Gastroesophageal sphincter (tissue), 4 donors: ENCODE data around the gene HNRNPLL.

DNA sequence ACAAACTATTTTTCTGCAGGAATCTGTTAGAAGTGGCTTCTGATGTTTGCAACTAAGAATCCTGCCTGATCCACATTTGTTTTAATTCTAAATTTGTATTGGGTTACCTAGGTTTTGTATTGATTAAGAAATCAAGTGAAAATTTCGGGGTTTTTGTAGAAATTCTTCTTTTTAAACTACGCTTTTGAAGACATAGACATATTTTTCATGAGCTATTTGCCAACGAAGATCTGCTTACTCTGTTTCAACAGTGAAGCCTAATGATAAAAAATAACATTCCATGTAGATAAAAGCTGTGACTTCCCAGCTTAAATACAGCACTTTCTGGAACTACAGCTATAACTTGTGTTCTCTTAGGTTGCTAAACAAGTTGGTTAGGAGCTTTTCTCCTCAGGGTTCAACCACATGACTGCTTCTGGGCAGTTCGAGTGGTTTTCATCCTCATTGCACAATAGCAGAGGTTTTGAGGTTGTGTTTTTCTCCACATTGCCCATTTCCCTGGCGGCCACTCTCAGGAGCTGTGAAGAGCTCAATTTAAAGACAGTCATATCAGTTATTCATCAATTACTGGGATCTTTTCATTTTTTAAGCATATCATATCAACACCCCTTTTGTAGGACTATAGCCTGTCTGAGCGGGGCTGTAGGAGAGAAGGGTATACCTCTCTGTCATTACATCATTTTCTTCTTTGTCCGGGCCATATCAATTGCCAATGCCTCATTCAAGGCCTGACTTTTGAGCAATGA, 102.1 kb upstream of the CYP1B1 start:
- PRO-cap = unidirectional peak, plus-strand start at position 493 of the sequence
- RAMPAGE, long total RNA, 4 experiments = no peak in any of the 4 experiments

- PRO-cap = bidirectional peak, plus-strand start at chr2:38508799, minus-strand start at chr2:38508480
- RAMPAGE, long total RNA, 4 experiments = no peak in any of the 4 experiments
These were observed 94.1 kb downstream of the HNRNPLL start for GRCh38 chr2:38508674-38508969.

GRCh38 chr2:38551570-38552499, 50.9 kb downstream of the HNRNPLL start:
- PRO-cap = no peak
- RAMPAGE, long total RNA, 4 experiments = no peak in any of the 4 experiments

DNA sequence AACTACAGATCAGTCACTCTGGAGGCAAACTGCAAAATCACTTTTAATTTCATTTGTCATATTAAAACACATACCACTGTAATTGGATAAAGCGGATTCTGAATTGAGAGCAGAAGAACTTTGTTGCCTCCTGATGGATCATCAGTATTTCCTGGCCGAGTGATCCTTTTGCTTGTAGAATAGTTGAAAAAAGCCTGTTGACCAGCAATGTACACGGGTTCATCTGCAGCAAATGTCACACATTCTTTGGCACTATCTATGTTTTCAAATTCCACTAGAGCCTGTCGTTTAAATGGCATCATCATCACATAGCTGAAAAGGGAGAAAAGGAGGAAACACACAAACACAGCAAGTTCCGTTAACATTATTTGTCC, 17.2 kb downstream of the HNRNPLL start:
- PRO-cap = bidirectional peak, plus-strand start at position 309 of the sequence, minus-strand start at position 164 of the sequence
- RAMPAGE, long total RNA, 4 experiments = no peak in any of the 4 experiments

GRCh38 chr2:38602530-38603121, at the start of gene HNRNPLL:
Gene HNRNPLL, minus strand, starts transcription at chr2:38602928.
- PRO-cap = bidirectional peak, plus-strand start at chr2:38603187, minus-strand start at chr2:38602922
- RAMPAGE, long total RNA, 4 experiments = start-site peak on the minus strand in 2 of 4 experiments, at chr2:38602897-38603064 at its widest, 80 to 156 reads per replicate

- PRO-cap = no peak
- RAMPAGE, long total RNA, 4 experiments = no peak in any of the 4 experiments
These were observed 943 bp upstream of the SRSF7 start for GRCh38 chr2:38752119-38752488.

DNA sequence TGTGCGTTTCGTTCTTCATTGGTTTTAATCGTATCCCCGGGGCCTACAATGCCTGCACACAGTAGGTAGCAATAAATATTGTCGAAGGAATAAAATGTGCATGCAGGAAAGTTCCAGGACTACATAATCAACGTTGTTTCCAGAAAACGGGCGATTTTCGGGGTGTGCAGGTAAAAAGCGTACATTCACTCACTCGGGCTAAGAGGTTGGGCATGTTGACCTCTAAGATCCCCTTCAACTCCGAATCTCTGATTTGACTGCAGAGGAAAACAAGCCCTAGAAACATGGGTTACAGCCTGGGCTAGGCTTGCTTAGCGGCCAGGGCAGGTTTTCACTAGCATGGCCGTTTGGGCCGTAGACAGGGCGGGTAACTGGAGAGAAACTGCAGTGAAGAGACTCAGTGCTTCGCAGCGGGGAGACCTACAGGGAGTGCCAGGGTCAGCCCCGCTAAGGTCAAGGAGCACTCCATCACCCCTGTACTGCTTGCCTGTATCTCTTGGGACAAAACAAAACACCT, 2.9 kb upstream of the SOS1 start:
- PRO-cap = no peak
- RAMPAGE, long total RNA, 4 experiments = no peak in any of the 4 experiments

- PRO-cap = no peak
- RAMPAGE, long total RNA, 4 experiments = no peak in any of the 4 experiments
These were observed 129.4 kb upstream of the SOS1 start for GRCh38 chr2:39250051-39250913.

GRCh38 chr2:39299630-39300031, 137.5 kb downstream of the MAP4K3 start:
- PRO-cap = no peak
- RAMPAGE, long total RNA, 4 experiments = no peak in any of the 4 experiments

DNA sequence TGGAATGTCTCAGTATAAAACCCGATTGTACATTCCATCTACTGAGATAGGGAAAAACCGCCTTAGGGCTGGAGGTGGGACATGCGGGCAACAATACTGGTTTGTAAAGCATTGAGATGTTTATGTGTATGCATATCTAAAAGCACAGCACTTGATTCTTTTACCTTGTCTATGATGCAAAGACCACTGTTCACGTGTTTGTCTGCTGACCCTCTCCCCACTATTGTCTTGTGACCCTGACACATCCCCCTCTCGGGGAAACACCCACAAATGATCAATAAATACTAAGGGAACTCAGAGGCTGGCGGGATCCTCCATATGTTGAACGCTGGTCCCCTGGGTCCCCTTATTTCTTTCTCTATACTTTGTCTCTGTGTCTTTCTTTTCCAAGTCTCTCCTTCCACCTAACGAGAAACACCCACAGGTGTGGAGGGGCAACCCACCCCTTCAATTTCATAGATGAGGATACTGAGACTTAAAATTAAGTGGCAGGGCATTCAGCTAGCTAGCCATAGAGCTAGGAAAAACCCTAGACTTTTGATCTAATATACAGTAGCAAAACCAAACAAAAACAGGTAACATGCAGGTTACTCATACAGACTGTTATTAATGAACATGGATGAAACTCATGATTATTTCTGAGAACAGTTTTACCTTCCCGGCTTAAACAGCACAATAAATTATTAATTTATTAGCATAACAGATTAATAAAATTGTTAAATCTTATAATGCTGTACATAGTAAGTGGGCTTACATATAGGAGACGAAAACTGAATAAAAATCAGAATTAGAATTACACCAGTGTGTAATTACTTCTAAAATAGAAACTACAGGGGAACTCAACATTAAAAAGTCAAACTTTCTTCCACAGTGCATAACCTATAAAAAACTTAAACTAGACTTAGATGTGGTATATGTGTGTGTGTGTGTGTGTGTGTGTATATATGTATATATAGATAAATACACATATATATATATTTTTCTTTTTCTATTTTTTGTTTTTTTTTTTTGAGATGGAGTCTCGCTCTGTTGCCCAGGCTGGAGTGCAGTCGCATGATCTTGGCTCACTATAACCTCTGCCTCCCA, 115.1 kb downstream of the MAP4K3 start:
- PRO-cap = no peak
- RAMPAGE, long total RNA, 4 experiments = start-site peak on the minus strand in 1 of 4 experiments, centred at position 177 of the sequence, 25 reads per replicate

- PRO-cap = no peak
- RAMPAGE, long total RNA, 4 experiments = start-site peak on the minus strand in 1 of 4 experiments, at chr2:39408908-39409518 at its widest, 18 reads per replicate
These were observed 28.1 kb downstream of the MAP4K3 start for GRCh38 chr2:39408835-39409487.

DNA sequence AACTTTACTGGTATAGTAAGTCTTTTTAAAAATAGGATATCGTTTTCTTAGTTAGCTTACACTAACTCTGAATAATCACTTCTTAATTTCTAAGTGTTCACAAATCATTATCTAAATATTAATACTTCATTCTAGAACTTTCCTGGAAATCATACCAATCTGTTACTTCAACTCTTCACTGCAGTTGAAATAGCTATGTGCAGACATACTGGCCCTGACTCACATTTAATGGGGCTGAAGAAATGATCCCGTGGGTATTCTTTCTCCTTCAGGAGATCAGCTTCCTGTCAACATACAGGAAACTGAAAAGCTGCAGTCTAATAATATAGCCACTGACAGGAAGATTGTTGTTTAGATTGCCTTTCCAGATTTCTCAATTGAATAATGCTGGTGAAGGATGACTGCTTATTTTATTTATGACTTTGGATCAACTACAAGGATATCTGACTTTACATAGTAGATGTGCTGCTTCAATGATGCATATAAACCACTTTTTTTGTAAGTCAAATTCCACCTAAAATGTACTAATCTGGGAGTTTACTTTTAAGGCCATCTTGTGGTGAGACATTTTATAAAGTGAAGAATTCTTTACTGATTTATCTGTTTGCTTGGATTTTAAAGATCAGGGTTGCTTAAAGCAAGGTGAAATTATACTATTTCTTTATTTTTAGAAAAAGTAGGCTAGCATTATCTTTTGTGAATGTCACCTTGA, 93.3 kb upstream of the MAP4K3 start:
- PRO-cap = no peak
- RAMPAGE, long total RNA, 4 experiments = no peak in any of the 4 experiments

- PRO-cap = no peak
- RAMPAGE, long total RNA, 4 experiments = no peak in any of the 4 experiments
These were observed 56.9 kb upstream of the TMEM178A start for GRCh38 chr2:39608708-39609333.

DNA sequence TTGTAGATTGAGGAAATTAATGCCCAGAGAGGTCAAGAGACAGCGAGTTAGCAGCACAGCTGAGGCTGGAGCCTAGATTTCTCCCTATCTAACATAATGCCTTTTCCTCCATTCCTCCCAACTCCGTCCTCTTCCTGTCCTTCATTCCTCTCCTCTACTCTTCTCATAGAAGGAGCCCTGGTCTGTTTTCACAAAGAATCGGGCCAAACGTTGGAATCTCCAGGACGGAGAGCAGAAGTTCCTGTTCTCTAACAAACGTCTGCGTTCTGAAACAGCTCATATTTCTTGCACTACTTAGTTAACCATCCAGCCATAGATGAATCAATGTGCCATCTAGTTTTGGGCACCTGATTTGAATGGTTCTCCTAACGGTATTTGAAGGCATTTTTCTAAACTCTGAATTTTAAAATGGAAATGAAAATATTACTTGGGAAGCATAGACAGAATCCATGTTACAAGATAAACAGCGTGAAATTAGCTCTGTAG, 537 bp upstream of the THUMPD2 start:
- PRO-cap = no peak
- RAMPAGE, long total RNA, 4 experiments = no peak in any of the 4 experiments

DNA sequence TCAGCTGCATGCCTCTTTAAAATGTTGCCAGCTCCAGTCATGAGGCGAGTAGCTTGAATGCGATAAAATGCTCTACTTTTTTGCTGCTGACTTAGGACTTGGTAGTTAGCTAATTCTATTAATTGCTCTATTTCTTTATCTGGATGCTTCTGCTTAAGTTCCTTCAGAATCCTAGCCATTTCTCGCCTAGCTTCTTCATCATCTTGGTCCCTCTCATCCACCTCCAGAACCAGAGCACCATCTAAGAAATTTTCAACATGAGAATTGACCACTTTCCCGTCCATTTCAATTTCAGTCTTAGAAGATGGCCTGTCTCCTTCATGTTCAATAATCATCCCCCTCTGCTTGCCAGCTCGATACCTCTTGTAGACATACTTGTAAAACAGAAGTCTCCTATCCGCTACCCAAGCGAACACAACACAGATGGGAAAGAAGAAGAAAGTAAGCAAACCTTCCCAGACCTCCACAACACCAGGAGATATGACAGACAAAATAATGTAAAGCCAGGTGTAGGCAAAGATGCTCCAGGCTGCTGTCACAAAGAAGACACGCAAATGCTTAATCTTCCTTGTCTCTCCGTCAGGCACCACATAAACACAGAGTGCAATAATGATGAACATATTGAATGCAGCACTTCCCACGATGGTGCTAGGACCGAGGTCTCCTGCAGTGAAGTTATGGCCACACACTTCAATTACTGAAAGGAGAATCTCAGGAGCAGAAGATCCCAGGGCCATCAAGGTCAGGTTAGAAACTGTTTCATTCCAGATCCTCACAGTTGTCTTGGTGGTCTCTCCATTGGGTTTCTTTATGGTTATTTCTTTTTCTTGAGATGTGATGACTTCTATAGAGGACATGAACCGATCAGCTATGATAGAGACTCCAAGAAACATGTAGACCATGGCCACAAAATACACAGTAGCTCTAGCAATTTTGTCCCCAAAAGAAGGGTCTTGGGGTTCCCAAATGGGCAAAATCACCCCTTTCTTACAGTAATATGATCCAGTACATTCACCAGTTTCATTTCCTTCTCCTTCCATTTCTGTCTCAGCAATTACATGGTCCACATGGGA, 22.4 kb downstream of the SLC8A1 start:
- PRO-cap = no peak
- RAMPAGE, long total RNA, 4 experiments = no peak in any of the 4 experiments

DNA sequence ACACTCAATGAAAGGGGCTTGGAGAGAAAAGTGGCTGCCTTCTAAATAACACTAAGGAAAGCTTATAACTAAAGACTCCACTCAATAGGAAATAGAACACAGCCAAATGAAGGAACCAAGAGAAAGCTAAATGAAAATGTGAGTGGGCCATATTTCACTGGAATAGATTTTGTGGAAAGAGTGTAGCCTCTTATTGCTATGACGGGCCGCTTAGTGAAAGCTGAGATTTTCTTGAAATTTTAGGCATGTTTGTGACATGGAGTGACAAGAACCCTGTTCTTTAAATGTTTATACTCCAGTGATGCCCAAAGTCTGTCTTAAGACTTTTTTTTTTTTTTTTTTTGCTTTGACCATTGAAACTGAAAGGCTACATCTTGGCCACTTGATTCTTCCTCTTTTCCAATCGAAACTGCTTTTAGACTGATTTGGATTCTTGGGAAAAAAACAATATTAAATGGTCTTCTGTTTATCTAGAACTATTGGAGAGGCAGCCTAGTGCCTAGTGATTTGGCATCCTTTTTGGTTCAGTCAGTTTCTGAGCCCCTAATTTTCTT, 2.3 kb upstream of the SLC8A1 start:
- PRO-cap = no peak
- RAMPAGE, long total RNA, 4 experiments = no peak in any of the 4 experiments

- PRO-cap = unidirectional peak, minus-strand start at chr2:41880634
- RAMPAGE, long total RNA, 4 experiments = no peak in any of the 4 experiments
These were observed 167.3 kb upstream of the PKDCC start for GRCh38 chr2:41880363-41881116.

DNA sequence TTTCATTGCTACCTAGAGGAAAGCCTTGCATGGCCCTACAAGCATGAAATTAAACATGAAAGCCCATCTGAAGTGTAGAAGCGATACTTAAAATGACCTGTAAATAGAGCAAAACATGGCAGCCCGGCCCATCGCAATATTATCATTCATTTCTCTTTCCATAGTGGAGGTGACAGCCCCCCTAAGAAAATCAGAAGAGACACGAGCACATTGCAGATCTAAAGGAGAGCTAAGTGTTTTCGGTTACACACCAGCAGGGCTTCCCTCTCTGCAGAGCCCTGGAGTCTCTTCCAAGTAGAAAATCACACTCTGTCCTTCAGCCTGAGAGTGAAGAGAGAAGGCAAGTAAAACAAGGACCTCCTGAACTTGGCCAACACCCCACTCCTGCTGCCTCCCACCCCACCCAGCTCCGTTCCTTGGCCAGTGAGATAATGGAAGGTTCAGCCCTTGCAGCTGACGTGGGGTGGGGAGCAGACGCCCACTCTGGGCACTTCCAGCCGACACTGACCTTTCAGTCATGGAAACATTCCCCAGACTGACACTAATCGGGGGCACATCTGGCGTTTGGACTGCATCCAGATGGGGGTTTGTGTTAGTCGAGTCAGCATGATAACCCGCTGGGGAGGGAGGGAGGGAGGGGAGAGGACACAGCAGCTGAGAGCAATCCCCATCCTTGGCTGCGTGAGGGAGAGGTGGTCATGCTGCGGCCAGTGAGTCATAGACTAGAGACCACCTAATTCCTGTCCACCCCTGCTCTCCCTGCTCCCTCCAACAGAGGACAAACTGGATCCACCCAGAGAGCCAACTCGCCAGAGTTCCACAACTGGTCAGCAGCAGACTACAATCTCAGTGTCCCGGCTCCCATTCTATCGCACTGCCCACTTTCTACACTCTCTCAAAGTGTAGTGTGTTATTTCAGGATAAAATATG, 115.6 kb upstream of the PKDCC start:
- PRO-cap = no peak
- RAMPAGE, long total RNA, 4 experiments = no peak in any of the 4 experiments

GRCh38 chr2:41938026-41938930, 109.5 kb upstream of the PKDCC start:
- PRO-cap = no peak
- RAMPAGE, long total RNA, 4 experiments = no peak in any of the 4 experiments

DNA sequence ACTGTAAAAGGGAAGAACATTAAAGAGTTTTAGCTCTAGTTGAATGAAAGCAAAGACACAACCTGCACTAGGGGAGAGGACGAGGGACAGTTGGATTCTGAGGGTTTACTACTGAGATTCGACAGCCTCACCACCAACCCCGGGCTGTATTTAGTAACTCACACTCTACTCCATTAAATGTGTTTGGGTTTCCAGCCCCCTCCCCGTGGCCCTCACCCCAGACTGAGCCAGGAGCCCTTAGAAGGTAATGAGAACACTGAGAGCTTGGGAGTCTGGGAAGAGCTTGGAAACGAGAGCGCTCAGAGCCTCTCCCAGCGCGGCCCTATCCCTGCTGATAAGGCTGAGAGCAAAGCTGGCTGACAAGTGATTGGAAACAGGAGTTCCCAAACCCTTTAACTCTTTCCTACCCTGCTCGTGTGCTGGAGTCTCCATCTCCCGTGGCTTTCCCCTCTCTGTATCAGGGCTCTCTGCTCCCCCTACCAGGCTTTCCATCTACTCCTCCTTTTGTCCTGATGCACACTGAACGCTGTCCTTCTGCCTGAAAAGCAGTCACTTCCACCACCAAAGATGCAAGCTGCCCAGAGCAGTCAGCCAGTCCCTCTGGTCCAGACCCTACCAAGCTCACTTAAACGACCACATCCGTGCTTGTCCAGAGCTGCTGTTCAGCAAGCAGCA, 100.1 kb upstream of the PKDCC start:
- PRO-cap = no peak
- RAMPAGE, long total RNA, 4 experiments = no peak in any of the 4 experiments